ENCODE measurements around the genes MRAP2 and TBX18.

DNA sequence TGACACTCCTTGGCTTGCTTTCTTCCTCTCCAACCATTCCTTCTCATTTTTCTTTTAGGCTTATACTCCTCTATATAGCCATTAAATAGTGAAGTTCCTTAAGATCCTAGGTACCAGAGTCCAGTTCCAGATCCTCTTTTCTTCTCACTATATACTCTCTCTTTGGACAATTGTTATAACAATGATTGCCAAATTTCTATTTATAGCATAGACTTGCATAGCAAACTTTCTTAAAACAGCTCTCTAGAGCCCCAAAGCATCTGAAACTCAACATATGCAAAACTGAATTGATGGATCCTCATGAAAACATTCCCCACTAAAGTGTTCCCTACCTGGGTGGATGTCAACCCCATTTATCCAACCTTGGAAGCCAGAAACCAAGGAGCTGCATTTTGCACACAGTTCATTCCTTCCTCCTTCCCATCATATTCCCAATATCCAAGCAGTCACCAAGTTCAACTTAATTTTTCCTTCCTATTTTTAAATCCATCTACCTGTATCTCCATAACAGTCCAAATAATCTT, 13.4 kb downstream of the PHIP start:
- RAMPAGE, long total RNA = no peak

- RAMPAGE, long total RNA = no peak
Measured at GRCh38 chr6:79079794-79080098, 1.7 kb upstream of the PHIP start.

GRCh38 chr6:79233473-79234324, 155.6 kb upstream of the PHIP start:
- RAMPAGE, long total RNA = no peak
- RRBS = under 1% methylated on average over 14 of the region's 51 CpGs

GRCh38 chr6:80457387-80457687, 350.9 kb downstream of the BCKDHB start:
- RAMPAGE, long total RNA = no peak

DNA sequence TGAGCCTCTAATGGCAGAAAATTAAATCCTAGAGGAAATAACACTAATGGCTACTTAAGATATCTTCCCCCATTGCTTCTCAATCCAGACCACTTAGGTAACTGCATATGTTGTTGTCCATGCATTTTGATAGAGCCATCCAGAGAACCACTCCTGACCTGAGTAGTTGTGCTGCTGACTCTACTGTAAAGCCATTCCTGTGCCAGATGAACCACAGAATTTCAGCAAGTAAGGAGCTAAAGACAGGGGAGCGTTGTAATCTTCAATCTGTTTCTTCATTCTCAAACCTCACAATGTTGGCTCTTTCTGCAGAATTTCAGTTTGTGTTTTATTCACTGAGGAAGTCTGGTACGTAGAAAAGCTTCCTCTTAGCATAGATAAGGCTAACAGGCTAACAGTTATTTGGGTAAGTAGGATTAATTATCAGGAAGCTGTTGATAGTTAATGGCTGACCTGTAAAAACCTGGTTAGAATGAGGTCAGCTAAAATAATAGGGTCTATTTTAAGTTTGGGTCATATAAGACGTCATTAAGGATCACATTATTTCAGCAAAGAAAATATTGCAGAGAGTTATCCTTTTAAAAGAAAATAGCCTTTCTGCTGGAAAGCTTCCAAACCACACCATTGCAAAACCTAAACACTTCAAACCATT, 14.0 kb upstream of the TENT5A start:
- RAMPAGE, long total RNA = no peak
- RRBS = no CpG with 5 or more reads among the region's 3 CpGs

DNA sequence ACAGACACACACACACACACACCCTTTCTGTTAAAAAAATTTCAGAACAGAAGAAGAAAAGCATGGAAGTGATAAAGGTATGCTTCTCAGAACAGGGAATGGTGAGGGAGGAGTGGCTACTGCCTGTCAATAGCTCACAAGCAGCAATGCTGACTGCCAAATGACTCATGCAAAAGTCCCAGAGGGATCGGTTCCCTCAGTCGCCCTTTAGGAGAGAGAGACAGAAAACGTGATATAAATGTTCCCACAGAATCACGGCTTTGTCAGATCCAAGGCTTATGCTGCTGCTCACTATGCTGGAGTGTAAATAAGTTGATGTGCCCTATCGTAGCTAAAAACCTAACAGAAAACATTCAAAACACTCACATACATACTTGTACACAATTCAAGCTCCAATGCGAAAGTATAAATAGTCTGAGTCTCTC, 102.6 kb downstream of the IBTK start:
- RAMPAGE, long total RNA = no peak
- RRBS = no CpG with 5 or more reads among the region's 6 CpGs

DNA sequence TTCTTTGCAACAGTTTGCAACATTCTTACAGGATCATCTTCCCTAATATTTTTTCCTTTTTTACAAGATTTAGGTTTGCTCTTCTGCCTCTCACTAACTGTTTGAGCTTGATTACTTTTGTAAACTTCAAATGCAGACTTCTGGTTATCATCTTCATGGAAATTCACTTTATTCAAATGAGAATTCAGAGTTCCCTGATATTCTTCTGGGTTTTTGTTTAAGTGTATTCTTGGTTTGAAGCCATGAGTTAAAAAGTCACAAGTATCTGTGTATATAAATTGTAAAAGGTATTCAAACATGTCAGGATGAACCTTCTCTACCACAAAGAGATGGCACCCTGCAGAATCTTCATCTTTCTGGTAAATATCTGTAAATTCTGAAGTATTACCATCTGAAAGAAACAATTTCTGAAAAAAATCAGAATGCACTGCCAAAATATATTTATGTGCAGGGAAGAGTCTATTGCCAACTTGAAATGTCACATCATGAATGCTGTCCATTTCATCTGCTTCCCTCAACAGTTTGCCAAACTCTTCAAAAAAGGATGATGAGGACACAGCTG, 33.2 kb downstream of the IBTK start:
- RAMPAGE, long total RNA = no peak

- RAMPAGE, long total RNA = no peak
- RRBS = no CpG with 5 or more reads among the region's 6 CpGs
Measured at GRCh38 chr6:82711442-82711963, 347.9 kb downstream of the TPBG start.

DNA sequence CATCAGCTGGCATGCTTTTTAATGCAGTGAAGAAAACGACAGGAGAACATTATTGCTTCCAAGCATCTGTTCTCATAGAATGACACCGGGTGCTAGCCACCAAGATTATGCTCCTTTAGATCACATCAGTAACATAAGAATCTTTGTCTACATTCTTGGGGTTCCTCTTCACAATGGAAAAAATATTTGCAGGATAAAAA, 29.0 kb downstream of the RWDD2A start:
- RAMPAGE, long total RNA = no peak
- RRBS = no CpG with 5 or more reads among the region's 2 CpGs

DNA sequence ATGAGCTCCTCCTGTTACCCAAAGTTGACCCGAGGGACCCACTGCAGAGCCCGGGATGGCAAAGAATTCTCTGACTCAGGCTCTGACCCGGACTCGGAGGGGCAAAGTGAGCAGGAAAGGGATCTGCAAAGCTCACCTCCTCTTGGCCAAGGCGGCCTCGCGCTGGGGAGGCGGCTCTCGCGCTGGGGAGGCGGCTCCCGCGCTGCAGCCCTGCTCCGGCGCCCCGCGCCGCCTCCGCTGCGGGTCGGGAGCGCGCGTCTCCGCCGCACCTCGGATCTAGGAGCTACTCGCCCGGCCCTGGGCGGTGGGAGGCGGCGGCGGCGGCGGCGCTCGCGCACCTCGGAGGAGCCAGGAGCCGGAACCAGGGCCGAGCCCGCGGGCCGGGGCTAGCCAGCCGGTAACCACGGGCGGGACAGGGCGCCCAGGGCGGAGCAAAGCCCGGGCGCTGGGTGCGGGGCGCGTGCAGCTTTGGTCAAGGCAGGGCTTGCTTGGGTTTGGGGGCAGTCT, at the start of gene MRAP2:
MRAP2 (plus strand) TSS at position 286 of the 507 bp plus-strand sequence.
- RAMPAGE, long total RNA = no peak
- RRBS = 2% methylated on average over 30 of the region's 54 CpGs

DNA sequence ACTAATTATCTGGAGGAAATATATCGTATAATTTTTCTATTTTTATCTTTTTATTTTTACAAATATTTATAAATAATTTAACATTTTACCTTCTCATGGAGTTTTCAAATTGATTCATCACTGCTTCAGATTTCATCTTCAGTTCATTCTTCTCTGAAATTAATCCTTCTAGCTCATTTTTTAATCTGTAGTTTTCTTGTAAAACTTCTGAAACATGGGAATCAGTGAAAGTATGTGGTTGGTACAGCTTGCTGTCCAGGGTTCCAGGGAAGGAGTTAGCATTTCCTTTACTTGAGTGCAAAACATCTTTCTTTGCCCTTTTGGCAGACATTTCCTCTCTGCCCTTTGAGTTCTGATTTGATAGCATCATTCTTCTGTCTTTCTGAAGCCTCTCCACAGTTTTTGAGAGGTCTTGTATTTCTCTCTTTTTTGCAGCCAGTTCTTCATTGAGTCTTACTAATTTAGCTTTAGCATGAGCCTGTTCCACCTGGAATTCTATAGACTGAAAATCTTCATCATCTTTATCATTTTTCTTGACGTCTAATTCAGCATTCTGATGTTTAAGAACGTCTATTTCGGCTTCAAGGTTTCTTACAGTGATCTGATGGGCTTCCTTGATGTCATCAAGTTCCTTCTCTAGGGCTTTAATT, 74.9 kb downstream of the CEP162 start:
- RAMPAGE, long total RNA = no peak
- RRBS = no CpG with 5 or more reads among the region's 4 CpGs

DNA sequence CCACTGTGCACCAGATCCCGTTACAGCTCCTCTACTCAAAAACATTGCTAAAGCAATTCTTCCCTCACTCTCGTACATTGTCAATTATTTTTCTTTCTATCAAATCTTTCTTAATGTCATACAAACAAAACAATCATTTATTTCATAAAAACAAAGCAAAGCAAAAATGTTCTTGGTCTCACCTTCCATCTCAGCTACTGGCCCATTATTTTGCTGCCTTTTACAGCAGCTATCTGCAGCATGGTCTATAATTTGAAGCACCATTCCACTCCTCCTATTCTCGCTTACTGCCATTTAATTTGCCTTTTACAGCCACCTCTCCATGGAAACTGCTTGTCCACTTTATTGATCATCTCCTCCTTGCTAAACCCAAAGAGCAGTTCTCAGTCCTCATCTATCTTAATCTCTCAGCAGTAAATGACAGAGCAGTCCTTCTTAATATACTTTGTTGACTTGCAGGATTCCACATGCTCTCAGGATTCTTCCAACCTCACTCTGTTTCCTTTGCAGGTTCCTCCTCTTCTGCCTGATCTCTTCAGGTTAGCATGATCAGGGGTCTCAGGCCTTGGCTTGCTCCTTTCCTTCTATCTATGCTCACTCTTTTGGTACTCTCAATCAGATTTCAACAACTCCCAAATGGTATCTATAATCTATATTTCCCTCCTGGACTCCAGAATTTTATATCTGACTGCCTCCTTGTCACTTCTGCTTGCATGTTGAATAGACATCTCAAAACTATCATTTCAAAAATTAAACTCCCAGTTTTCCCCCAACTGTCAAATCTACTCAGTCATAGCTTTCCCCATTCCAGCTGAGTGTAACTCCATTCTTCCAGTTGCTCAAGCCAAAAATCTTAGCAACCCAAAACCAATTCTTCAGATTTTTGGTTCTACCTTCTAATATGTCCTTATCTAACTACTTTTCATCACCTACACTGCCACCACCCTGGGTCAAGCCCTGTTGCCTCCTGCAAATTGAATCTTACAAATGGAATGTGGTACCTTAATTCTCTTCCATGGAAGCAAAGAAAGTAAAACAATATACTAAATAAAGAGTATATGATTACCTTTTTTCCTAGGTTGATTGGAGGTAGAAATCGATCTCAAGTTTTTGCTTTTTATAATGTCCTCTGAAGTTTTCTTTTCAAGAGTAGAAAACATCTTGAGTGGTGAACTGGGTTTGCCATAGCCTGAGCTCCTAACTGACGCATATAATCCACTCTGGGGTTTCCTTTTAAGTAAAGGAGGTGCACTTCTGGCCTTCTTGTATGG, 42.9 kb downstream of the CEP162 start:
- RAMPAGE, long total RNA = no peak
- RRBS = no CpG with 5 or more reads among the region's 5 CpGs

DNA sequence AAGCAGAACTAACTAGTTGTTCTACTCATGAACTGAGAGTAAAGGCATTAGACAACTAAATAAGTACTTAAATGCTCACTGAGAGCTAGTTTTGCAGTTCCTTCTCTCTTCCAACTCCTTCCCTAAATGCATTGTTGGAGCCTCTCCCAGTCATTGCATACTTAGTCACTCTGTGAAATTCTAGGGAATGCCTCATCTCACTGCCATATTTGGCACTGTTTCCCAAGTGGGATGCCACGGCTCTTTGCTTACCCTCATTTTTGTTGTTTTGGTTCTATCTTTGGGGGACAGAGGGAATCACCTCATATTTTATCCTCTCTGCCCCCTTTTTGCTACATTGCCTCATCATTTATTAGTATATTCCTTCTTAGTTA, 183.9 kb upstream of the CEP162 start:
- RAMPAGE, long total RNA = no peak
- RRBS = no CpG with 5 or more reads among the region's 1 CpG

DNA sequence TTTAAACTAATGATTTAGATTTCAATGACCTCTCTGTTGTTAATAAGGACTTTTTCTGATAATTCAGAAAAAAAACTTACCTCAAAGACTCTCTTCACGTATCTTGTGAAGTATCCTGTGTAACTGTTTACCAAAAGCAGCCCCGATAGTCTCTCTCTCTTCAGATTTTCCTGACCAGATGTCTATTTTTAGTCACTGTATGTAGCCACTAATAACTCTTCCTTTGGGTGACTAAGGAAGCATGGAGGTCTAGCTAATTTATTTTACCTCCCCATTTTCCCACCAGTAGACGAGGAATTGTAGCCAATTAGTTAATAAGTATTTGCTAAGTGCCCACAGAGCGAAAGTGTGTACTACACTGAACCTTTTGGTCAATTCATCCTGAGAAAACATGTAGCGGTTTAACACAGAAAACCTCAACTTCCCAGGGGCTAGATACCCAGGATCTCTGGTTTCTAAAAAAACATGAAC, 180.7 kb downstream of the TBX18 start:
- RAMPAGE, long total RNA = no peak
- RRBS = no CpG with 5 or more reads among the region's 5 CpGs

- RAMPAGE, long total RNA = no peak
- RRBS = no CpG with 5 or more reads among the region's 66 CpGs
Measured at GRCh38 chr6:84764116-84765119, at the start of gene TBX18. TBX18 (minus strand) TSS chr6:84764598.

GRCh38 chr6:84769329-84769715, 4.9 kb upstream of the TBX18 start:
- RAMPAGE, long total RNA = no peak
- RRBS = no CpG with 5 or more reads among the region's 5 CpGs

GRCh38 chr6:85453380-85453896, 3.6 kb downstream of the NT5E start:
- RAMPAGE, long total RNA = no peak
- RRBS = no CpG with 5 or more reads among the region's 2 CpGs

GRCh38 chr6:85551306-85551688, 42.4 kb downstream of the SNX14 start:
- RAMPAGE, long total RNA = no peak

GRCh38 chr6:85675816-85676195, 33.1 kb upstream of the SYNCRIP start:
- RAMPAGE, long total RNA = no peak
- RRBS = no CpG with 5 or more reads among the region's 2 CpGs

GRCh38 chr6:85677710-85678812, 35.4 kb upstream of the SYNCRIP start:
- RAMPAGE, long total RNA = start-site peak on the minus strand at chr6:85678731-85678736, 471 and 600 reads in 2 replicates
- RRBS = under 1% methylated on average over 8 of the region's 55 CpGs

Measured in epithelial cell of alveolus of lung (primary cell).